Measurements from ENCODE around the gene MDFIC2.

DNA sequence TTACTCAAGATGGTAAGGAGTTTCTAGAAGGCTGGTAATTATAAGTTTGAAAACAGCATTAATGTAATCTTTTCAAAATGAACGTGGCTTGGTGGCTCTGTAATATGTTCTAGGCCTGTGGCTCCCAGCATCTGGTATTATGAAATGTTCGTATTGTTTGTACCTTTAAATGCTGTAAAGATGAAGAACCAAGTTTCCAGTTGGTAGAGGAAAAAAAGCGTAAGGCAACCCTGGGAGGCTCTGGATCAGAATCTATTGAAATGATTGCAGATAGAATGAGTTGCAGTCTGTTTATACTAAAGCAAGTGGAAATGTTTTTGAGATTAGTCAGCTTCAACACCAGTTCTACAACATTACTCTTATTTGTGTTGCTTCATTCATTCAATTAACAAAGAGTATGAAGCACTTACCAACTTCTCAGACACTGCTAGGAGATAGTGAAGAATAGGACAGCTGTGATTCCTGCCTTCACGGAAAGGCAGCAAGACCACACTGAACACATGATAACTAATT lies 5.3 kb downstream of the ARL6IP5 start:
- RRBS, result no CpG with 5 or more reads among the region's 4 CpGs

DNA sequence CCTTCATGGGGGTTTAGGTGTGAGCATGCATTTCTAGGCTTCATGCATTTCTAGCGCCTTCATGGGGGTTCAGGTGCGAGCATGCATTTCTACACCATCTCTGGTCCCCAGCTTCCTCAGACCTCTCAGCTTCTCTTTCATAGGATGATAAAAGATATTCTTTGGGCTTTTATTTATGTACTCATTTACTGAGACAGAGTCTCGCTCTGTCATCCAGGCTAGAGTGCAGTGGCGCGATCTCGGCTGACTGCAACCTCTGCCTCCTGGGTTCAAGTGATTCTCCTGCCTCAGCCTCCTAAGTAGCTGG lies 115.1 kb upstream of the LMOD3 start:
- RRBS, result no CpG with 5 or more reads among the region's 6 CpGs

DNA sequence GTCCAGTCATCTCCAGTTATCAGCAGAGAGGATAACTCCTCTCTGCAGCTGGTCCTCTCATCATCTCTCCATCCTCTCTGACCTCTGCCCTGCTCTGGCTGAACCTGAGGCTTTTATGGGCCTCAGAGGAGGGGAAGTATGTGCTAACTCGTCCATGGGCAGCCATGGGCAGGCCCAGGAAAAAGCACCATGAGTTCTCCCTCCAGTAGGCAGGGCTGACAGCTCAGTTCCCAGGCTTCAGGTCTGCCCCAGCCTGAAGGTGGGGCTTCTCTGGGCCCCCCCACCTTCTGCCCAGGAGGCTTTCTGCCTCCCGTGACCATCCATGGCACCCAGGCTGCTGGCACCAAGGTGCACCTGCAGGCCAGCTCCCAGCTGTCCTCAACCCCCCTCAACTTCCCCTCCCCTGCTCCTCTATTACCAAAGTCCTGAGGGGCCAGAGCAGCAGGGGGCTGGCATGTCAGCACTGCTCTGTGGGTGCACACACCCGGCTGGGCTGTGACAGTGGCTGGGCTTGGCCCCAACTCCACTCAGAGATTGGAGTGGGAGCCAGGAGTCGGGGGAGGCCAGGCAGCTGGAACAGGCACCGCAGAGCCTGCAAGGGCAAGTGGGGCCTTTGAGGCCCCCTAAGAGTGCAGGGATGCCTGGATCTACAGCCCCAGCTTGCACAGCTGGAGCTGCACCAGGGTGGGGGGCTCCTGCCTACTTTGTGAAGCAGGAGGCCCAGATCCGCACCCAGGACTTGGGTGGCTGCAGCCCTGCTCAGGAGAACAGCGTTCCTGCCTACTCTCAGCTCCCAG lies 99.0 kb upstream of the FRMD4B start:
- RRBS, result no CpG with 5 or more reads among the region's 7 CpGs

DNA sequence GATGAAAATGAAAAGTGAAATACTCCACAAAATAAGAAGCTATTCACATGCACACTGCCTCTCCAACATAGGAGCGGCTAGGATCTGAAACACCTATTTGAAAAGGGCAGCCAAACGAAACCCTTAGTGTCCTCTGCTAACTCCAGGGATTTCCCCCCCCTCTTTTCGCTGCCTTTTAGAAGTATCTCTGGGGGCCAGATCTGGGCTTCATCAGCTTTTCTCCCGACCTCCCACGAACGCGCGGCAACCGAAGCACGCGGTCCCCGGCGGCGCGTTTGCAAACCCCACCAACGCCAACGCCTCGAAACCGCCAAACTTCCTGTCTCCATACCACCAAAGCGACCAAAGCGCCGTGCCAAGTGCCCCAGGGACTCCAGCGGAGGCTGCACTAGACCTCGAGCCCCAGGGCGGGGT lies 155.8 kb upstream of the FRMD4B start:
- RRBS, result no CpG with 5 or more reads among the region's 25 CpGs

DNA sequence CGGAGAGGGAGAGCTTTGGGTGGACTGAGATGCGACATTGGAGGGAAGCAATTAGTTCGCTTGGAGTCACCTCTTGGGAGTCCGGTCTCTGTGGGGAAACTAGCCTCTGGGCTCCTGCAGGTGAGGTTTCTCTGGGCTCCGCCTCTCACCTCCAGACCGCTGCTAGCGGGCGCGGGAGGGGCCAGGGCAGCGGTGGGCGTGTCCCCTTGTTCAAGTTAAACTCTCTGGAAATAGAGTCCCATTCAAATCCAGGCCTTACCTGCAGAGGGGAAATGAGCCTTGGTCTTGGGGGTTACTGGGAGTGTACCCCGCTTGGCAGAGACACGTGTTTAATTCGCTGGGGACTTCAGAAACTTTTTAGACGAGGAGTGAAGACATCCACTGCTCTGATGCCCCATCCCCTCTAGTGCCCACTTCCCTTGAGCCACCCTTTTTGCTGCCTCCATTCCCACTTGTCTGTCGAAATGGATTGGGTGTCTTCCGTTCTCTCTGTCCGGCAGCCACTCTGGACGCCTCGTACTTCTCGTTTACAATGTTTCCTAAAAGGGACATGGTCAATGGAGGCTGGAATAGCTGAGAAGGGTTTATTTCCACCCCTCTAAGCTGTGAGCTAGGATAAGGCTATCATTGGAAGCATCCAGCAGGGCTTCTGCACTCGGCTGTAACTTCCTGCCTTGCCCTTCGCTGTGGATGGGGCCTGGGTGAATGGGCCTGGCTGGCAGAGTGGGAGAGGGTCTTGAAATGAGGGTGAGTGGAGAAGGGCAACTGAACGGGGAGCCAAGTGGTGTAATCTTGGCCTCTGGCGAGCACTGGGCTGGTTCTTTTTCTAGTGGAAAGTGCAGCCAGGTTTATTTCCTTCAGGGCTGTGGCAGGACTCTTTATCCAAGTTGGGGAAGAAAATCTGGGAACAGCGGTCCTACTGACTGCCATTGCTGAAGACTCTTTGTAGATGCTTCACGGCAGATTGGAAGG lies 1.1 kb downstream of the MITF start:
- RRBS, result no CpG with 5 or more reads among the region's 27 CpGs

DNA sequence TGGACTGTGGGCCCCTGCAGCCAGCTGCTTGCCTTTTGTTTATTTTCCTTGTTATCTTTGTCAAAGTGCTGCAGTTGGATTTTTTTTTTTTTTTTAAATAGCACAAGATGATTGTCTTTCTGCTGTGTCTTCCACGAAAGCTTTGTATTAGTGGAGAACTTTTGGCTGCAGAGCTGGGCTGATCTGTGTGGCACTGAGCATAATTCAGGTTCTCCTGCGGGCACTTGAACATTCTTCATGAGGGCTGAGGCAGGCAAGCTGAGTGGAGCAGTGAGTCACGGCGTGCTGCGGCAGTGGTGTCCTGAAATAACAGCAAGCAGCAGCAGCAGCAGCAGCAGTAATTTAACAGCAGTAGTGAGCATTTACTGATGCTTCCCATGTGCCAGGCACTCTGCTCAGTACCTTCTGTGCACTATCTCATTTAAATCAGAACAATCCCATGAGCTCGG lies 45.7 kb downstream of the MITF start:
- RRBS, result no CpG with 5 or more reads among the region's 6 CpGs

DNA sequence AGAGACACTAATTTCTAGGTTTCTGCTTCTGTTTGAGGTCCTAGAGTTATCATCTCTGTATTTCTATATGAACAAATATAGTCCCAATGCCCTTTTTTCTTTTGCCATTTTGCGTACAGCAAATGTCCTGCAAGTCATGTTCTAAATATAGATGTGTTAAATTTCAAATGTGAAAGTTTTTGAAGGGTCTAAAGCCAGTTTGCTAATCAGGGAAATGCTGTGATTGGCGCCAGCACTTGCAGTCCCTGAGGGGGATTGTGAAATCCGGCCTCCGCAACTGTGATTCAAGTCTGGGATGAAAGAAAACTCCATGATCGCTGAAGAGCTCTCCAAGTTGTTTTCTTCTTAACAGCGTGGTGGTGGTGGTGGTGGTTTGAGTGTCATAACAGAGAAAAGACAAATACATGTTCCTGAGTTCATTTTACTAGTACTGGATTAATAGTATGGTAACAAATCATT lies 51.8 kb downstream of the MITF start:
- RRBS, result no CpG with 5 or more reads among the region's 6 CpGs

- RRBS, result no CpG with 5 or more reads among the region's 3 CpGs
Measured at GRCh38 chr3:70312585-70312806, at the start of gene MDFIC2. Gene MDFIC2, minus strand, starts transcription at chr3:70312638.

DNA sequence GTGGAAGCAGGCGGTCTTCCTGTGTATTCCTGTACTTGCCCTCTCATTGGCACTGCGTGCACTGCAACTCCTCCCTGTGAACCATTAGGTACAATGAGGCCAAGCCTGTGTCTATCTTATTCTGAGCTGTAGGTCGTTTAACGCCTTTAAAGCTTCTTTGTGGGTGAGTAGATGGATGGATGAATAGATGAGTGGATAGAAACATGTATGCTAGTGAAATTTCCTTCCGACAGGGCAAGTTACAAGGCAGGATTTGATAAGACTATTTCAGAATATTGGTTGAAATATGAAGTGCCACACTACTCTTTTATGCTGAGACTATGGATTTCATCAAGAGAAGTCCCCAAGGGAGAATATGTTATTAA lies 633.4 kb downstream of the FOXP1 start:
- RRBS, result no CpG with 5 or more reads among the region's 5 CpGs

DNA sequence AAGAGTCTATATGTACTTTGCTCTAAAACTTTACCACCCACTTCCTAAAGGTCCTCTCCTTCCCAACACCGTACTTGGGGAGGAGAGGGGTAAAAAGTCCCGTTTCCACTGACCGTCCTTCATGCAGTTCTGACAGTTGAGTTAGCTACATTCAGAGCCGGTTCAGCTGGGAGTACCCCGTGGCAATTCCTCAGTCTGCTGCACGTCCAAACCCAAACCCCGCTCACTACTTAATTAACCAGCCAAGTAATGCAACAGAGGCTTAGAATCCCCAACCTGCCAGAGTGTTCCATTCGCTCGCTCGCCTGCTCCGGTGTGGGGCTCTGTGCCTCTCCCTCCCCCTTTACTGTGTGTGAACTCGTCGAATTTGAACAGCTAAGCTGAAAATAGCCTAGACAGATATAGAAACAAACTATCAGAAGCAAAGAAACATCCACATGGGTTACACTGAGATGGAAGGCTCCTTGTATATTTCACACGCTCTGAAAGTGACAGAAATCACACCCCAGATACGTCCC lies 519.6 kb downstream of the FOXP1 start:
- RRBS, result no CpG with 5 or more reads among the region's 15 CpGs

DNA sequence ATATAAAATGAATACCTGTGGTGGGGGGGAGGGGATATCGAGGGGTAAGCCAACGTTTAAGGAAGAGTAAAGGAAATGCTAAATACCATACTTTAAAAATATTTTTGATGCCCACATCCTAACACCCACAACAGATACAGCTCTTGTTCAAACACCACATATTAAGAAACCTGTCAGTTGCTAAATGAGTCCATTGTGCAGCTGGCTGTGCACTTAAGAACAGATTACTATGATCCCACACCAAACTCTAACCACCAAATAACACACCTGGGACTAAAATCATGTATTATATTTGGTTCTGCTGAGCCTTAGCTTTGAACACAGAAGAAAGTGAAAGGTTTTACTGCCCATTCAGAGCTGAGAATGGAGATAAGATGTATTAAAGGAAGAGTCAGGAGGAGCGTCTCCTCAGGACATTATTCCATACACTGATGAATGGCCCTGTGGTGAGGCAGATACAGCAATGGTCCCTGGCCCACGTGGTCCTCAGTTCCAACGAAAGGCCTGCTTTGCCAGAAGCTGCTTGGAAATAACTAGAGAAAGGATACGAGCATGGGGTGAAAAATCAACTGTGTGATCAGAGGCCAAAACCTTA lies 515.4 kb downstream of the FOXP1 start:
- RRBS, result no CpG with 5 or more reads among the region's 6 CpGs

DNA sequence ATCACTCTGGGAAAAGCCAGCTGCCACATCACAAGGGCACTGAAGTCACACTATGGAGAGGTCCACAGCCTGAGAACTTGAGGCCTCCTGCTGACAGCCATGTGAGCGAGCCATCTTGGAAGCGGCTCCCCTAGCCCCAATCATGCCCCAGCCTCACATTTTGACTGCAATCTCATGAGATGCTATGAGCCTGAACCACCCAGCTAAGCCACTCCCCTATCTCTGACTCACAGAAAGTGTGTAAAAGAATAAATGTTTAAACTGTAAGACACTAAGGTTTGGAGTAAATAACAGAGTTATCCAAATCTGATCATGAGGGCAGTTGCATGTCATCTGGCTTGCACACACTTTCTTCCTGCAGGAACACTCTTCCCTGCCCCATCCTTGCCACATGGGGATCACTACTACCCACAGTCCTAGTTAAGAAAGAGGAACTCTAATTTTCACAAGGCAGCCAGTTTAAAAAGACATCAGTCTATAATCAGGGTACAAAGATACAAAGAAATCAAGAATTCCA lies 494.2 kb downstream of the FOXP1 start:
- RRBS, result no CpG with 5 or more reads among the region's 2 CpGs

DNA sequence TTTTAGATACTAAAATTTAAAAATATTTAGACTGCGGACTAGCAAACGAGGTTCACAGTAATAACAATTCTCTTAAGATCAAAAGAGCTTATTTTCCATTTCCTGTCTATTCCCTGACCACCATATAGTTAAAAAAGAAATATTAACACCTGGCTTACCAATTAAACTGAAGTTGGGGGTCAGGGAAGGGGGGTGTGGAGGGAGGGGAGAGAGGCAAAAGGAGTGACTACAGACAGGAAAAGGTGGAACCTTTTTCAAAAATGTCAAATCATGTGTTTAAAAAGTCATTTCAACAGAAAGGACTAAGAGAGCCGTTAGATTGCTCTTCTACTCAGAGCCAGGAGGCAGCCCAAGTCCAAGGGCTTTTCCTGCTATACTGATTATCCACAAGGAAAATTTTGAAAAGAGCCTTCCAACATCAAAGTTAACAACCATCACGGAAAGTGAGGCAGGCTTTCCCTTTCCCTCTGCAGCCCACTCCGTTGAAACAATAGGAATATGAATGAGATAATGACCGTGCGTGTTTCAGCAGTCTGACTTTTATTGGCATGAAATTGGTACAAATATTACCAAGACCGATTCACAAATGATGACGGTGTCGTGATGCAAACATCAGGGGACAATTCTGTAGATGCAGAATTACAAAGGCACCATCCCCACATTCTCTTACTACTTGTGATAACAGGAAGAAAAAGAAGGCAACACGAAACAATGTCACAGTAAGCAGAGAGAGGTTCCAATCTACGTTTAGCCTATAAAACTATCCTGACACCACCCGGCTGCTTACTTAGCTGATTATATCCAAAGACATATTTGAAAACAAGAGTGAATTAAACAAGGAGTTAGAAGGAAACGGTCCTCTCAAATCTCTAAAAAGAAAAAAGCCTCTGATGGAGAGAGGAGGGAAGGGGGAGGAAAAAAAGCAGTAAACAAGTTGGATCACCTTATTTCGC lies 453.8 kb downstream of the FOXP1 start:
- RRBS, result no CpG with 5 or more reads among the region's 15 CpGs

DNA sequence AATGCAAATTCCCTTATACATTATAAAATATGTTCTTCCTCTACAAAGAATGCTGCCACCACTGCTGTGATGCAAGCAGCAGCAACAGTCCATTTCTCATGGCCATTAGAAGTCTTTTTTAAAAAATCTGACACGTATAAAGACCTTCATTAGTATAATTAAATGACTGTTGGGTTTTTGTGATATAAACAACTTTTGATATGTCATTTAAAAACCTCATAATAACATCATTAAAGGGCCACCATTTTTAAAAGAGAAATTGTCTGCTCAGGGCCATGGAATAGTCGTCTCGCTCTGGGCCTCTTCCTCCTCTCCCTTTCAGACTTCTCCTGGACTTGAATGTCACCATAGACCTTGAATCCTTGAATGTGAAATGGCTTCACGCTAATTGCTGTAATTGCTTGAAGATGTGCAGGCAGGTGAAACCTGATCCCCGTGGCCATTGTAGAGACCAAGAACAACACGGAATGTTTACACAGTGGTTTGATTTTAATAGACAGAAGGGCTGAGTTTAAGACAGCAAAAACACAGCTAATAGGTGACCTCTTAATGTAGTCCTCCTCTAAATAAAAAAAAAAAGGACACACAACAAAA lies 450.3 kb downstream of the FOXP1 start:
- RRBS, result no CpG with 5 or more reads among the region's 6 CpGs

DNA sequence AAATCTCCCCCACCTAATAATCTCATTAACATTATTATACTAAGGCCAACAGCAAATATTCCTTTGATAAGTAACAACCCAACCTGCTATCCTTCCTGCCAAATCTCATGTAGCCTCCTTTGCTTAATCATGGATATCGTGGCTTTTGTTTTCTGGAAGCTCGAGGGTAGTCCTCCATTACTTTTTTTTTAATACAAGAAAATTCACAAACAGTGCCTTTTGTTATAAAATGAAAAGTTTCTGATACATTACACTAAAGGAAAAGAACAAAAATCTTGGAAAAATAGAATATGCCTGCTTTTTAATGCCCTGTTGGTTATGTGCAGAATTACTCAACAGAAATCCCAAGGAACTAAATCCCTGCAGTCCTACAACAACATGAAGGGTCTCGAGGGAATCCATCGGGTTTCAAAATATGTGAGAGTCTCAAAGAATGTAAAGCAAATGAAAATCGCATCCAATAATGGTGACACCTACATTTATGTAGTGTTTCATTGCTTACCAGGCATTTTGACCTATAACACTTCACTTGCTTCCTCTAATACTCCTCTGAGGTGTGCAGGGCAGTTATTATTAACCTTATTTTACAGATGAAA lies 411.4 kb downstream of the FOXP1 start:
- RRBS, result no CpG with 5 or more reads among the region's 5 CpGs

DNA sequence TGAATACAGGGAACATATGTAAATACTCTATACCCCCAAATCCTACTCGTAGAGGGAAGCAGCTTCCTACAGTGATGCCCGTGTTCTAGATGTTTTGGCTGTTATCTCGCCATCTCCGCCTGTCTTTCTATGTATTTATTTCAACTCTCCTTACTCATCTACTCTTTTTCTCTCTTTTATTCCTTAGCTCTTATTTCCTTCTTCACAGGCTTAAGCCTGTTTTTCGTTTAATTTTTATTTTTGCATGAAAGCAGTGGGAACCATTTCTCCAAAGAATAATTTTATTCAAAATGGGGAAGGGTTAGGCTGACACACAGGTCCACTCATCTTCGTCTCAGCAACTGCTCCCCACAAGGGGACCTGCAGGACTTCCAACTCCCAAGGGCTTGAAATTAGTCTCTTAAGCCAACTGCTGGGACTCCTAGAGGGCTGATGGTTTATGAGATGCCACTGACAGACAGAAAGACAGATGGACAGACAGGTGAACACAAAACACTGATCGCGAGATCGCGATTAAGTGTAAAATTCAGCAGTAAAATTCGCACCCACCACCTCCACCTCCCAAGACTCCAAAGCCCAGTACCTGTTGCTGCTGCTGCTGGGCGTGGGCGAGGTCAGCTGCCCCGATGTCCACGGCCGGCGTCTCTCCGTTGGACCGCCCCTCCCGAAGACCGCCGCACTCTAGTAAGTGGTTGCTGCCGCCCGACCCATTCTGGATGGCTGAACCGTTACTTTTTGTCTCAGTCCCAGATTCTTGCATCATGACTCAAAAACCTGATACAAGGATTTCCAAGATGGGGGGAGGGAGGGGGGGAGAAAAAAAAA lies 385.7 kb downstream of the FOXP1 start:
- RRBS, result no CpG with 5 or more reads among the region's 25 CpGs

GRCh38 chr3:71216283-71216952 lies 367.1 kb downstream of the FOXP1 start:
- RRBS, result no CpG with 5 or more reads among the region's 6 CpGs

- RRBS, result no CpG with 5 or more reads among the region's 7 CpGs
Measured at GRCh38 chr3:71276326-71276989, 307.1 kb downstream of the FOXP1 start.

- RRBS, result no CpG with 5 or more reads among the region's 11 CpGs
Measured at GRCh38 chr3:71391209-71392195, 192.0 kb downstream of the FOXP1 start.

DNA sequence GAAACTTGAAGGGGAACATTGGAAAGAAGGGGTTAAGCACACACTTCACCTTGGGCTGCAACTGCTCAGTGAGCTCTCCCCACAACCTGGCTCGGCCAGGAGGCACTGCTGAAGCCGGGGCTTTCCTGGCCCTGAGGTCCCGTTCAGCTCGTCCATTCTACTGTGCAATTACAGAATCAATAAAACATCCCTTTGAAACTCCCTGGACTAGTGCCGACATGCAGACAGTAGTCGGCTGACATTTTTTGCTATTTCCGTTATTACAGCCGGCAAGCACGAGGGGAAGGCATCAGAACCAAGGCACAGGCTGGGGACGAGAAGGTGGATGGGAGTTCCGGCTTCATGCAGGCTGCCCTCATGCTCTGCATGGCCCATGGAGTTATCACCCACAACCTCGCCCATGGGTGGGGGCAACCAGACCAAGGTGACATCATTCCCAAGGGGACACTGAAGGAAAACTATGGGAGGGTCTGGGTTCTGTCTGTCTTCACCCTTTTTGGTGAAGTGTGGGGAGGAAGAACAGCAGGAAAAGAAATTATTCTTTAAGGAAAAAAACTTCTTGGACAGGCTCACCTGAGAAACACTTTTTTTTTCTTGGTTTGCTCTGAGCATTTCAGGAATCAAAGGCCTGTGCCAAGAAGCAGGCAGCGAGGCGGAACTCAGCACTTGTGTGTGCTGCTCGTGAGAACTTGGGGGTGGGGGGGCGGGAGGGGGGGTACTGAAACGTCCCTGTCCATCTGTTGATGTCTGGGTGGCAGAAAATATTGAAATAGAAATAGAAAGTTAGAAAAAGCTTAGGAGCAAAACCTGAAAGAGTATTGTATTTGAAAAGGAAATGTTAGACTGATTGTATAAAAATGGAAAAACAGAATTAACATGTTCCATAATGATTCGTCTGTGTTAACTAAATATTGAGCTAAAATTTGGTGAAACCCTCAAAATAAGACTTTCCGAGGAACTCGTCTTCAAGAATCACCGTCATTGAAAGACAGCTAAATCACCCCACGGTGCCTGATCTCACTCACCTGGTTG lies 154.4 kb downstream of the FOXP1 start:
- RRBS, result 74% methylated on average over 4 of the region's 22 CpGs

All from HL-60 (cell line).